ENCODE measurements around a stretch of chr11.

DNA sequence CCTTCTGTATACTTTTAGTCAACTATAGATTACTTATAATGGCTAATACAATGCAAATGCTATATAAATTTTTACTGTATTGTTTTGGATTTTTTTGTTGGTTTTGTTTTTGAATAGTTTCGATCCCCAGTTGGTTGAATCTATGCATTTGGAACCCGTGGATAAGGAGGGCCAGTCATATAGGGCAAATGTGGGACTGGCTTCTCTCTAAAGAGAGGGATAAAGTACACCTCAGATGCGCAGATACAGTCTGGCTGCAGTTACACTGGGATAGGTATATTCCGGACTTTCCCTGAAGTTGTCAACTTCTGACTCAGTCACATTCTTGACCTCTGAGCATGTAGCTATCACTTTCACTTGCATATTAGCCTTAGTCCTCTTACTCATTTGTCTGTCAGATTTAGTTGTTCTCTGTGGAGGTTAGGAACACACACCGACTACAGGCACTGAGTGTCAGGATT is 654.0 kb downstream of the NTM start:
- RRBS, result no CpG with 5 or more reads among the region's 5 CpGs

GRCh38 chr11:133988966-133989576 is 32.3 kb upstream of the IGSF9B start:
- RRBS, result no CpG with 5 or more reads among the region's 17 CpGs

- RRBS, result no CpG with 5 or more reads among the region's 21 CpGs
These were observed 28.2 kb upstream of the JAM3 start for GRCh38 chr11:134040409-134041389.

- RRBS, result 91% methylated on average over 6 of the region's 26 CpGs
These were observed 22.3 kb upstream of the JAM3 start for GRCh38 chr11:134046382-134047135.

- RRBS, result no CpG with 5 or more reads among the region's 8 CpGs
These were observed 1.7 kb downstream of the JAM3 start for GRCh38 chr11:134070389-134071136.

GRCh38 chr11:134224739-134225314 is 356 bp downstream of the VPS26B start:
- RRBS, result under 1% methylated on average over 24 of the region's 64 CpGs

- RRBS, result 80% methylated on average over 24 of the region's 79 CpGs
These were observed 350.2 kb upstream of the B3GAT1 start for GRCh38 chr11:134761920-134763002.

DNA sequence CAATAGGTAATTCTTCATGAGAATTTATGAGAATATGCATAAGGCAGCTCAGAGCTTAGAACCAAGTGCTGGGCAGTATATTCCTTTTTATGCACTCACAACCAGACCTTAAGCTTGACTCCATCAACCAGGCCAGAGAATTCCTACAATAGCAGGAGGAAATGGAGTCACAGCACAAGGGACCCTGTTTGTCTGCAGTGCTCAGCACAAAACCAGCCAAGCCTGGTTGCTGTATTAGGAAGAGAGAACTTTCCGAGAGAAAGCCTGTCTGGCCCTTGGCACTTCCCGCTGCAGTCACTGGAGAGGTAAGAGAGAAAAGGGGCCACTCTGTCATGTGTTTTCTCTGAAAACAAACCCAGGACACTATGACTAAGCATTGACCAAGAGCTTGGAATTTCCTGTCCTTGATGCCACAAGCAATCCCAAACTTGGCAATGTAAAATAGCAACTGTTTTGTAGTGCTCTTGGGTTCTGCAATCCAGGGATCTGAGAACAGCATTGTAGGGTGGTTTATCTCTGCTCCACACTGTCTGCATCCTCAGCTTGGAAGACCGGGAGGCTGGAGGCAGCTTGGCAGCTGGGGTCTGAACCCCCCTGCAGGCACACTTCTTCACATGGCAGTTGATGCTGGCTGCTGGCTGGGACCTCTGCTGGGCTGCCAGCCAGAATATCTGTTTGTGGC is 537.0 kb upstream of the B3GAT1 start:
- RRBS, result no CpG with 5 or more reads among the region's 3 CpGs

Measured in epithelial cell of prostate (primary cell).